Pulmonary lymph node (tissue), 1 donor: ENCODE results near the genes GPR78, USP17L19 and USP17L25.

DNA sequence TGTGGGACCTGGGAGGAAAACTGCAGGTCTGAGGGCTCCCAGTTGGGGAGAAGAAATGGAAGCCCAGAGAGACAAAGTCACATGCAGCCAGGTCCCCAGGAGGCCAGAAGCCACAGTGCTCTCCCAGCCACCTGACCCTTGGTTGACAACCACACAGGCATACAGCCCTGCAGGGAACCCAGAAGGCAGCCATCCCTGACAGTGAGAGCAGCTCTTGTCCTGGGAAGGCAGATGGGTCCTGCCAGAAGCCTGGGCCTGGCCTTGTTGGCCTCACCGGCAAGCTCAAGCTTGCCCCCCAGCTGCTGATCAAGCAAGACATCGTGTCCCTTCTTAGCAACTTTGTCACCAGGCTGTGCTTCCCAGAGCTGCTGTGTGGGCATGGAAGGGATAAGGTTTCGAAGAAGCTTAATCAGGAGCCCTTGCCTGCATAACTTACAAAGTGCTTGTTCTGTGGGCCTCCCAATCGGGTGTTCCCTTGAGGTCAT, 6.7 kb upstream of the ABLIM2 start:
- PRO-cap, result no peak

- PRO-cap, result unidirectional peak, minus-strand start at chr4:8221541
Measured at GRCh38 chr4:8221380-8222042, 22.4 kb downstream of the SH3TC1 start.

- PRO-cap, result no peak
Measured at GRCh38 chr4:8226957-8227679, 28.0 kb downstream of the SH3TC1 start.

DNA sequence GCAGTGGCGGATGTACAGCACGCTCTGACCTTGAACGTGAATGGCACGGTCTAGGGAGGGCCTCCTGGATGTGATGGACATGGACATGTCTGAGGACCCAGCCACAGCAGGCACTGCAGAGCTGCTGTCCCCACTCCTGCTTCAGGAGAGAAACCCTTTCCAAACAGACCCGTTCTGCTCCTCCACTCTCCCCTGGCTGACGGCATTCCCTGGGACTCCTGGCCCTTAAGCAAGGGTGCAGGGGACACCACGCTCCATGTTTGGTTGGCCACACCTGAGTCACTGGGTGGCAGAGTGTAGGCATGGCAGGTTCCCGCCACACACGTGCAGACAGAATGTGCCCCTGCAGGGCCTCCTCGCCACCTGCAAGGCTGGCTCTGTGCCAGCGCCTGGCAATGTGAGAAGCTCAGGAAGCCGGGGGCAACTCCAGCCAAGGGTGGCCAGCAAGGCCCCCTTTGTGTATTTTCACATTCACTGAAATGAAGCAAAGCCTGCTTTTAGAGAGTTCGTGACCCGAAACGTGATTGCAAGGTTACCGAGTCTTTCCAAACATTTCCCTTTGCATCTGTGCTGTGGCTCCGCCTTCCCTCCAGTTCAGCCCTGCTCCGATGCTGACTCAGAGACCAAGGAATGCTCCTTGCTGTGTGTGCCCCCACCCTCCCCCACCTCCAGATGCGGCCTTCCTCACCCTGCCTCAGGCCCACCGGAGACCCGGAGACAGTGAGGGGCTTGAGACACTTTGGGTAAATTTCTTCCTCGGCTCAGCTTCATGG, 46.1 kb downstream of the HTRA3 start:
- PRO-cap, result no peak

DNA sequence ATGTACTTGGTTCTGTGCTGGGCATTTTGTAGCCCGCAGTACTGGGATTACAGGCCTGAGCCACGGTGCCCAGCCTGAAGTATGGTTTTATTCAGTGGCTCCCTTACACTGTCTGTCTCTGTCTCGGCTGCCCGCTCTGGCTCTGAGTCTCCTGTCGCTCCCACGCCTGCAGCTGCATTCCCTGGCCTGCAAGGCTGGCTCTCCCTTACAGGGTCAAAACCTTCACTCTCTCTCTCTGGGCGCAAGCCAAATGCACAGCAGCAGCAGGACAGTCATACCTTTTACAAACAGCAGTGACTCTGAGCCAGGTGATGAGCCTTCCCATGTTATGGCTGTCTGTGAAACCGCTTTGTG, 72.1 kb downstream of the HTRA3 start:
- PRO-cap, result no peak

- PRO-cap, result no peak
Measured at GRCh38 chr4:8422246-8422740, 18.2 kb downstream of the ACOX3 start.

GRCh38 chr4:8470426-8471211, 30.0 kb downstream of the TRMT44 start:
- PRO-cap, result no peak

DNA sequence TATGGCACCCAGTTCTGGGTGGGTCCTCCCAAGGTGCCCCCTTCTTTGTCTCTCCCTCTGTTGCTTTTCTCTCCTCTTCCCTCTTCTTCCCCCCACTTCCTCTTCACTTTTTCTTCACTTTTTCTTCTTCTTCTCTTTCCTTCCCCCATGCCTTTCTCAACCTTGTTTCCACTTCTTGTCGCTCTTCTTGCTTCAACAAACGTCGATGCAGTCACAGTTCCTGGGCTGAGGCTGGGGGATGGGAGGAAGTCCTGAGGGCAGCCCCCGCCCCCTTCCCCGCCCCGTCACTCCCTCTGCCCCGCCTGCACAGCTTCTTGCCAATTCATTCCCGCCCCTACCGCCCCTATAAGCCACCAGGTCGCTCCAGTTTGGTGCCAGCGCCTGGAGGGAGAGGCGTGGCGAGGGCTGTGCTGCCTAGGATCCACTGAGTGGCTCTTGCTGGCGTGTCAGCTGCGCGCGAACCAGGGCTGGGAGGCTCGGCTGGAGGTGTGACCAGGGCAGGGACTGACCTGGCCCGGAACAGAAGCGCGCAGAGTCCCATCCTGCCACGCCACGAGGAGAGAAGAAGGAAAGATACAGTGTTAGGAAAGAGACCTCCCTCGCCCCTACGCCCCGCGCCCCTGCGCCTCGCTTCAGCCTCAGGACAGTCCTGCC, at the start of gene GPR78:
Gene GPR78 (plus strand): TSS at position 348 of the 654 bp plus-strand sequence.
- PRO-cap, result unidirectional peak, minus-strand start at position 285 of the sequence

DNA sequence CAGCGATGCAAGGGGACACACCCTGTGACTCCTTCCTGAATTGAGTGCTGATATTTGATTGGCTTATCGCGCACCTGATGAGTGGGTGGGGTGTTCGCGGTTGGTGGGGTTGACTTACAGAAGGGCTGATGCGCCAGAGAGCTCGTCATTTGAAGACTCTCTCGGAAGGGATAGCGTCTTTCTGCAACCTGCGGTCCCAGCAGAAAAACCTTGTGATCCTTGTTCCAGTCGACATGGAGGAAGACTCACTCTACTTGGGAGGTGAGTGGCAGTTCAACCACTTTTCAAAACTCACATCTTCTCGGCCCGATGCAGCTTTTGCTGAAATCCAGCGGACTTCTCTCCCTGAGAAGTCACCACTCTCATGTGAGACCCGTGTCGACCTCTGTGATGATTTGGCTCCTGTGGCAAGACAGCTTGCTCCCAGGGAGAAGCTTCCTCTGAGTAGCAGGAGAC, at the start of gene USP17L19:
Gene USP17L19 (plus strand): TSS at position 234 of the 456 bp plus-strand sequence.
- PRO-cap, result no peak

DNA sequence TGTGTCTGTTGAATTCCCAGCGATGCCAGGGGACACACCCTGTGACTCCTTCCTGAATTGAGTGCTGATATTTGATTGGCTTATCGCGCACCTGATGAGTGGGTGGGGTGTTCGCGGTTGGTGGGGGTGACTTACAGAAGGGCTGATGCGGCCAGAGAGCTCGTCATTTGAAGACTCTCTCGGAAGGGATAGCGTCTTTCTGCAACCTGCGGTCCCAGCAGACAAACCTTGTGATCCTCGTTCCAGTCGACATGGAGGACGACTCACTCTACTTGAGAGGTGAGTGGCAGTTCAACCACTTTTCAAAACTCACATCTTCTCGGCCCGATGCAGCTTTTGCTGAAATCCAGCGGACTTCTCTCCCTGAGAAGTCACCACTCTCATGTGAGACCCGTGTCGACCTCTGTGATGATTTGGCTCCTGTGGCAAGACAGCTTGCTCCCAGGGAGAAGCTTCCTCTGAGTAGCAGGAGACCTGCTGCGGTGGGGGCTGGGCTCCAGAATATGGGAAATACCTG, at the start of gene USP17L25:
Gene USP17L25 (plus strand): TSS at position 252 of the 517 bp plus-strand sequence.
- PRO-cap, result no peak

DNA sequence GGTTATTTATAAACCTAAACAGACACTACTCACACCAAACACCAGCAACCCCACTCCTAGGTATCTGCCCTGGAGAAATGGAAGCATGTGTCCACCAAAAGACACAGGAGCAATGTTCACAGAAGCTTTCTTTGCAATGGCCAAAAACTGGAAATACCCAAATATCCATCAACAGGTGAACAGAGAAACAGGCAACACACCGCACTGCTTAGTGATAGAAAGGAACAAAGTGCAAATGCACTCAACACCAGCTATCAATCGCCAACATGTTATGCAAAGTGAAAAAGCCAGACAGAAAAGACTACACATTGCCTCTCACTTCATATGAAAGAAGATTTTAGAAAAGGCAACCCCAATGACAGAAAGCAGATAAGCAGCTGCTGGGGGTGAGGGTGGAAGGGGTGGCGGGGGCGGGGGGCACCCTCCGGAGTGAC, 10.9 kb downstream of the WDR1 start:
- PRO-cap, result no peak

DNA sequence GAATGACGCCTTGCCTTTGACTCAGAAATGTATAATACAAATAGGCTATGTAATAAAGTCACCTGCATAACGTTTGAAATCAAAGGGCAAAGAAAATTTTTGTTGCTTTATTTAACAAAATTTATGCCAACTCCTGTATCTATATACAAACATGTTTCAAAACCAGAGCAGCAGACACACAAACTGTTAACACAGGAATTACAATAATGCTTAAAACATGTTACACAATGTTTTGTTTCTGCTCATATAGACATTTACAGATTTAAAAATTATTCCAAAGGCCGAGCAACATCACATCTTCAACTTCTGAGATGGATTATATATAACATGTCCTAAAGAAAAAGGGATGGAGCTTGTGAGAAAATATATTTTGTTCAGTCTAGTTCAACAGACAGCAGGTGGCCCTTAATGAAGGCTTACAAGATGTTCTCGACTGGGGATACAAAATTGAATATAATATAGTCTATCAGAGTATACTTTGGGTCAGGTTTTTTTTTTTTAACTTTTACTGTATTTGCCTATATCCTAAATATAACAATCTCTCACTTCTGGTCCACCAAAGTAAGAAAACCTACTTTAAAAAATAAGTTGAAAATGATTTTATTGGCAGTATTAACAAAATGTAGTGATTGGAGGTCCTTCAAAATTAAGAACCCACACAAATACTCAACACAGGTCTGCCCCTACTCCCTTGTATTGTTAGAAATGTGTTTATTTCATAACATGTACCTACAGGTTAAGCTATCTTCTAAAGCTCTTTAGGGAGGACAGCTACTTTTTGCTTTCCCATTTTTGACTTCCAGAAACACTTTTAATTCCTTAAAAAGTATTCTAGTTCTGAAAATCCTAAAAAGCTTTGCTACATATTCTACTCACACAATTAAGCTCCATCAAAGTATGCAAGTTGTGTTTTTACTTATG, 17.2 kb downstream of the ZNF518B start:
- PRO-cap, result no peak

DNA sequence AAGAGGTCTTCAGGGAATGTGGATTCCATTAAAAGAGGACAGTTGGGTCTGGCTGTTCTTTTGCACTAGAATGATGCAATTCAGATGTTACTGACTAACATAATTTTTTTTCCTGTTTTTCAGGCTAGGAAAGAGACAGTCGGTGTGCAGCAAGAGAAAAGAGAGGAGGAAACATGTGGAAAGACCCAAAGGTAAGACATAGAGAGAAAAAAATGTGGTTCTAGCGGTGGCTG, 92.1 kb downstream of the HS3ST1 start:
- PRO-cap, result no peak

DNA sequence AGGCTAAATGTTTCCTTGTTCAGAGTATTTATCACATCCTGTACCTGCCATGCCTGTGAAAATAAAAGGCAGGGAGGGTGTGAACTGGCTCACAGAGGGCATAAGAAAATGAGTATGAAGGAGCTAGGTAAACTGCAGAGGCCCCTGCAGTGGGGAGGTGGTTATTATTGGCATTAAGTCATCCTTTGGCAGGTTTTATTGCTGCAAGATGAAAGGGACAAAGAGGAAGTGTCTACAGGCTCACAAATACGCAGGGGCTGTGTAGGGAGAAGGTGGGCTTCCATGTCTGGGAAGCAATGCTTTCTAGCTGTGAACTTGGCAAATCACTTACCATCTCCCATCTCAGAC, 76.9 kb upstream of the HS3ST1 start:
- PRO-cap, result no peak

- PRO-cap, result no peak
Measured at GRCh38 chr4:11722272-11722875, 293.7 kb upstream of the HS3ST1 start.

DNA sequence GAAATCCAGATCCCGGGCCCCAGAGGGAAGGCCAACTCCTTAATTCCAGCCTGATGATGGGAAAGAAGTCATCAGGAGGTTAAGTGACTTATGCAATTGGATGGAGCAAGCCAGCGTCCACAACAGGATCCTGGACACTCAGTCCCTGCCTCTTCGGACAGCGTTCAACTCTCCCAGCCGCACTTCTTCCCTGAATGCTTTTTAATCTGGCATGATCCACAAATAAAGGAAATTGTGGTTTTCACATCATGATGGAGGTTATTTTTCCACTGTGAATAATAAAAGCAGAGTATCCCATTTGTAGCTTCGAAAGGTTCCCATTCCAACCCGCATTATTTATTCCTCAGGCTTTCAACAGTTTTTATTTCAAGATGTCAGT, 310.1 kb downstream of the RAB28 start:
- PRO-cap, result no peak

GRCh38 chr4:13337119-13337481, 147.0 kb downstream of the RAB28 start:
- PRO-cap, result no peak

- PRO-cap, result no peak
Measured at GRCh38 chr4:13362816-13363237, 121.3 kb downstream of the RAB28 start.

GRCh38 chr4:13459569-13460084, 24.5 kb downstream of the RAB28 start:
- PRO-cap, result no peak

GRCh38 chr4:13483071-13483517, 1.0 kb downstream of the RAB28 start:
- PRO-cap, result no peak